Heart right ventricle (tissue), 2 donors: ENCODE results near the genes GALK1 and MRPL38.

- PRO-cap, 2 experiments = peak in 1 of 2 experiments; most common plus-strand start chr17:75292984 (in 1)
Observed at GRCh38 chr17:75292826-75293136, 3.5 kb upstream of the SLC25A19 start.

GRCh38 chr17:75341453-75341859 is 52.2 kb upstream of the SLC25A19 start:
- PRO-cap, 2 experiments = no peak in any of the 2 experiments

- PRO-cap, 2 experiments = no peak in any of the 2 experiments
Observed at GRCh38 chr17:75363898-75364971, 41.2 kb downstream of the GRB2 start.

- PRO-cap, 2 experiments = no peak in any of the 2 experiments
Observed at GRCh38 chr17:75428755-75429330, 23.4 kb upstream of the GRB2 start.

- PRO-cap, 2 experiments = no peak in any of the 2 experiments
Observed at GRCh38 chr17:75487503-75488194, 27.7 kb downstream of the CASKIN2 start.

DNA sequence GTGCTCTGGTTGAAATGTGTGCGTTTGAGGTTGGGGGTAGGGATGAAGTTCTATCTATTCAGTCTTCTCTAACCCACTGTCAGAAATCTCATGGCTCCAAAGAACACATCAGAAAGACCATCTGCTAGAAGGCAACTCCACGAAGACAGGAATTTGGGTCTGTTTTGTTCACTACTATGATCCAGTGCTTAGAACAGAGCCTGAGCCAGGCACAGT is 2.5 kb downstream of the CASKIN2 start:
- PRO-cap, 2 experiments = no peak in any of the 2 experiments

- PRO-cap, 2 experiments = no peak in any of the 2 experiments
Observed at GRCh38 chr17:75525868-75526668, 571 bp downstream of the LLGL2 start.

DNA sequence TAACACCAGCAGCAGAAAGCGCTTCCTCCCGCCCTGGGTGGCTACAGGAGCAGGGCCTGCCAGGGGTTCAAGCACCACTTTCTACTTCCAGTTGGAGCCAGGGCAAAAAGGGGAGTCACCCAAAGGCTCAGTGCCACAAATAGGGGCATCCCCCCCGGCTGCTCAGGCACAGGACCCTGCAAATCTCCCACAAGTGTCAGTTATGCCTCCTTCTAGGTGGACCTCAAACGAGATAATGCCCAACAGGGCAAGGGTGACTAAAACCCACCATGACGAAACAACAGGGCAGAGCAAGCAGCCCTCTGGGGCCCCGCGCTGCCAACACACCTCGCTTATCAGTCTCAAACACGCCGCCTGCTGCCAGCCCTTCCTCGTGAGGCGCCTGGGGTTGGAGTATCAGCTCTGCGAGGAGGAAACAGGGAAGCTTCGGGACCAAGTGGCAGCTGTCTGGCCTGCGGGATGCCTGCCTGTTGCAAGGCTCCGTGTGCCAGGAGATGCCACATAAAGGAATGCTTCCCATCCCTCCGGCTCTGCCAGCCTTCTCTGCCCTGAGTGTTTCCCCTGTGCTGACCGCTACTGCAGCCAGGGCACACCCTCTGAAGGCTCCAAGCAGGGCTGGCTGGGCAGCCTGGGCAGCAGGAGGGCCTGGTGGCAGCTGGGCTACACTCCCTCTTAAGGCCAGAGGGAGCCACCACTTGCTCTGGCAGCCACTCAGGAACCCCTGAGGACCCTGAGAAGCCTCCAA is 2.4 kb downstream of the SMIM5 start:
- PRO-cap, 2 experiments = no peak in any of the 2 experiments

DNA sequence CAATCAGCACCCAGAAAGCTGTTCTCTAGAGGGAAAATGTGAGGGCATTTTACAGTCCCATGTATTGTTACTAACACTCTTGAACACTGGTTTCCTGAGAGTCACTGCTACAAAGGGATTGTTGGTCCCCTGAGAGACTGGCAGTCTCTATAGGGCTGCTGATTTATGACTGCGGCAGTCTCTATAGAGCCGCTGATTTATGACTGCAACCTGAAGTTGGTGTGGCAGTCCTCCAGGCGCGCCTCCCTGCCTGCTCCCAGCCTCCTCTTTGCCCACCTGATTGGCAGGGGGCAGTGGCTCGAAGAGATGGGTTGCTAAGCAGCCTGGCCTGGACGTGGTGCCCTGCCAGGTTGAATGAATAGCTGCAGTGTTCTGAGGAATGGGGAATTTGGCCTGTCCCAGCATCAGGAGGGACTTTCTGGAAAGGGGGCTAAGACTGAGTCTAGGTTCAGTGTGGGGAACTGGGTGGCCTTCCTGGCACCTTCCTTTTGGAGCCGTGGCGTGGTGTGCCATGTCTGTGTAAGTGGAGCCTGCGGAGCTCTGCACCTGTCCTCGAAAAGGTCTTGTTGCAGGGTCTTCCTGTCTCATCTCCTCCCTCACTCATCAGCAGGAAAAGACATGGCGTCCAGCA is 24.8 kb downstream of the SAP30BP start:
- PRO-cap, 2 experiments = no peak in any of the 2 experiments

- PRO-cap, 2 experiments = no peak in any of the 2 experiments
Observed at GRCh38 chr17:75754366-75755054, 10.5 kb downstream of the GALK1 start.

DNA sequence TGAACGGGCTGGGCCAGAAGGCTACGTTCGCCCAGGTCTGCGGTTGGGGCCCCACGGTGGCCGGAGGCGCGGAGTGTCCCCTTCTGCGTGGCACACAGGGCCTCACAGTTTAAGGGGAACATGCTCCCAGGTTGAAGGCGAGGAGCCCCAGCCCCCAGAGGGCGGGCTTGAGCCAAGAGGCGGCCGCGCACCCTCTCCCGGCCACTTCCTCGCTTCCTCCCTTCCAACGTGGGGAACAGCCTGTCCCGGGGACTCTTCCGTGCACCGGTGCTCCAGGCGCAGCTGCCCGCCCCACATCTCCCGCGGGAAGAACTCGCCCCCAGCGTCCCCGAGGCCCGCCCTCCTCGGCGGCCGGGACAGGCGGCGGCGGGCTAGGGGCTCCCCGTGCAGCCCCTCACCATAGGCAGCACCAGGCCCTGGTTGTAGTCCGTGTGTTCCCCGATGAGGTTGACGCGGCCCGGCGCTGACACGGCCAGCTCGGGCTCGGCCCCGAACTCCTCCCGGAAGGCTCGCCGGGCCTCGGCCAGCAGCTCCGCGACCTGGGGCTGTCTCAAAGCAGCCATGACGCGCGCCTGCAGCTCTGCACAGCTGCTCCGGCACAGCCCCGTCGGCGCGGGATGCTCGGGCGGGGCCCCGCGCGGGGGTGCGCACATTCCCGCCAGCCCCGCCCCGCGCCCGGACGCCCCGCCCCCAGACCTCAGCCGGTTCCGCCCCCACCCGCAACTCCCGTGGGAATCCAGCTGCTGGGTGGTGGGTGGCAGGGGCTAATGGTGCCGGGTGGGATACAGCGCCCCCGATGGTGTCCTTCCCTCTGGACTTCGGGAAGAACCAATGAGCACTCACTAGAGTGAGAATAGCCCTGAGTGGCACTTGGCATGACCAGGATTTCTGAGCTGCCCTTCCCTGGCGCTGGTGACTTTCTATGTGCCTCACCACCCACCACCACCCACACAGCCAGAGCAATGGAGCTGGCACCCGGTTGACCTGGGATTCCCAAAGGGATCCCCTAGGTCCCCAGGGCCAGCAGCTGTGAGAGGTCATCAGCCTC is at the start of gene GALK1:
Gene GALK1 (minus strand): TSS at position 619 of the 1,048 bp plus-strand sequence.
- PRO-cap, 2 experiments = peak in 2 of 2 experiments; most common plus-strand start position 252 of the sequence (in 1); most common minus-strand start position 619 of the sequence (in 2)

DNA sequence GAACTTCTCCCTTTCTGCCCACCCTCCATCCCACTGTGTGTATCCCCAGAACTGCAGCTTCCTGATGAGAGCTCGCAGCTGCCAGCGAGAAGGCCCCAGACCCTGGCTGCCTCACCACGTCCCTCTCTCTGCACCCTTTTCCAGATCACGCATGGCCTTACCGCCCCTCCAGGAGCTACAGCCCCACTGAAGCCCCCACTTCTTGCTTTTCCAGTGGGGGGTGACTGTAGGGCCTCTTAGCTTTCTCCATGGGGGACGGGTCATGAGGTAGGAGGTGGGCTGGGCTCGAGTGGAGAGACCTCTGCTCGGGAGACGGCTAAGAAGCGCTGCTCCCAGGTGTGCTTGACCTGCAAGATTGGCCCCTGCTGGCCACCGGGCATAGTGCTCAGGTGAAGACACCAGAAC is 5.9 kb downstream of the H3-3B start:
- PRO-cap, 2 experiments = no peak in any of the 2 experiments

DNA sequence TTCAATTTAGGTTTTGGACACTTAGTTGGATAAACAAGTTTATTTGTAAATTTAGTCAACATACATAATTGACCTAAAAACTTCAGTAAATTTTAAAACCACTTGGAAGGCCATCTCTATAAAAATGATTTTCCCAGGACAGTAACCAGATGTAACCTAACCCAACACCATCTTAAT is 2.3 kb downstream of the H3-3B start:
- PRO-cap, 2 experiments = no peak in any of the 2 experiments

GRCh38 chr17:75808713-75809419 is 24.3 kb downstream of the UNK start:
- PRO-cap, 2 experiments = peak in 2 of 2 experiments; most common plus-strand start chr17:75809293 (in 1); most common minus-strand start chr17:75809167 (in 1)

GRCh38 chr17:75850805-75852083 is 3.9 kb downstream of the WBP2 start:
- PRO-cap, 2 experiments = peak in 1 of 2 experiments; most common plus-strand start chr17:75851533 (in 1)

DNA sequence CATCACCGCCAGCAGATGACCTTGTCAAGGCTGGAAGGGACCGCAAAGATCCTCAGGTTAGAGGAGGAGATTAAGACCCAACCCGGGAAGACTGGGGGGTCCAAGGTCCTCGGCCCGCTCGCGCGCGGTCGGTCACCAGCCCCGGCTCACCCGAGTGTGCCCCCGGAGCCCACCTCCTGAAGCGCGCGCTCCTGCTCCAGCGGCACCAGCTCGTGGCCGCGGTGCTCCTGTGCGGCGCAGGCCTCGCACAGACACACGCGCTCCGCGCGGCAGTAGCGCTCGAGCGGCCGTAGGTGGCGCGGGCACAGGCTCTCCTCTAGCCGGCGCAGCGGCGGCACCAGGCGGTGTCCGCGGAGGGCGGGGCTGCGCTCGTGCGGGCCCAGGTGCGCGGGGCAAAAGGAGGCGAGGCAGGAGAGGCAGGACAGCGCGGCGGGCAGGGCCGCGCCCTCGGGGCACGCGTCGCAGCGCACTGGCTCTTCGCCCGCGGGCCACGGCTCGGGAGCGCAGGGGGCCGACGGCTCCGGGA is 617 bp downstream of the TRIM47 start:
- PRO-cap, 2 experiments = peak in 2 of 2 experiments; most common plus-strand start position 395 of the sequence (in 1); most common minus-strand start position 229 of the sequence (in 1)

GRCh38 chr17:75890446-75891528 is 6.0 kb downstream of the TRIM65 start:
- PRO-cap, 2 experiments = no peak in any of the 2 experiments

- PRO-cap, 2 experiments = peak in 2 of 2 experiments; most common plus-strand start chr17:75905035 (in 1); most common minus-strand start chr17:75904897 (in 2)
Observed at GRCh38 chr17:75904312-75905531, at the start of gene MRPL38. MRPL38 (minus strand) TSS chr17:75904884.

GRCh38 chr17:75996577-75997141 is 4.0 kb upstream of the CDK3 start:
- PRO-cap, 2 experiments = no peak in any of the 2 experiments

GRCh38 chr17:75997142-75997697 is 3.4 kb upstream of the CDK3 start:
- PRO-cap, 2 experiments = no peak in any of the 2 experiments